Ileum (tissue), 1 donor: ENCODE measurements around a stretch of chr16.

DNA sequence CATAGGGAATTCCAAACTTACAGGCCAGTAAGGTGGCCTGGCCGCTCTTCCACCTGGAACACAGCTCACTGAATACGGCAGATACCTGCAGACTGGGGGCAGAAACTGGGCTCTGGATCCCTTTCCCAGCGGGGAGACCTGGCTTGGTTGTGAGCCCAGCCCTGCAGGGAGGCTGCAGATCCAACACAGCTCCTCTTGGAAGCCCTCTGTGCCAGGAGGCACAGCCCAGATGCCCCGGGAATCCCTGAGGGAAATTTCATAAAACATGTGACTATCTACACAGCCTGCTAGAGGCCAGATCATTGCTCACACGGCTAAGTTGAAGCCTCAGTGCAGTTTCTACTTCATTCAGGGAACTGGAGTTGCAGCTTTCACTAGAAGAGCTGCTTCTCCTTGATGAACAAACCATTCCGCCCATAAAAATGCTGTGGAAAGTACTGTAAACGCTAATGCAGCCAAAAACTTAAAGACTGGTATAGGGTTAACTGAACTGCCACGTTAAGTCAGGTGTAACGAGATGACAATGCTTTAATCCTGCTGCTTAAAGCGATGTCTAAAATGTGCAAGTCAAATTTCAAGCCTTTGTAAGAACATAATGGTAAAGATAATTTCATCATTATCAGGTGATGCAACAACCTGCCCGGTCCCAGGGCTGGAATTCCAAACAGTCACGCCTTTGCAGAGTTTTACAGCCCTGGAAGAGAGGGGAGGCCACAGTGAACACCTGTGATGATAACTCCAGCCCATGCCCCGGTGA, 172.6 kb downstream of the ZFHX3 start:
- PRO-cap: no peak

- PRO-cap: no peak
Measured at GRCh38 chr16:72937128-72937930, 110.6 kb downstream of the ZFHX3 start.

DNA sequence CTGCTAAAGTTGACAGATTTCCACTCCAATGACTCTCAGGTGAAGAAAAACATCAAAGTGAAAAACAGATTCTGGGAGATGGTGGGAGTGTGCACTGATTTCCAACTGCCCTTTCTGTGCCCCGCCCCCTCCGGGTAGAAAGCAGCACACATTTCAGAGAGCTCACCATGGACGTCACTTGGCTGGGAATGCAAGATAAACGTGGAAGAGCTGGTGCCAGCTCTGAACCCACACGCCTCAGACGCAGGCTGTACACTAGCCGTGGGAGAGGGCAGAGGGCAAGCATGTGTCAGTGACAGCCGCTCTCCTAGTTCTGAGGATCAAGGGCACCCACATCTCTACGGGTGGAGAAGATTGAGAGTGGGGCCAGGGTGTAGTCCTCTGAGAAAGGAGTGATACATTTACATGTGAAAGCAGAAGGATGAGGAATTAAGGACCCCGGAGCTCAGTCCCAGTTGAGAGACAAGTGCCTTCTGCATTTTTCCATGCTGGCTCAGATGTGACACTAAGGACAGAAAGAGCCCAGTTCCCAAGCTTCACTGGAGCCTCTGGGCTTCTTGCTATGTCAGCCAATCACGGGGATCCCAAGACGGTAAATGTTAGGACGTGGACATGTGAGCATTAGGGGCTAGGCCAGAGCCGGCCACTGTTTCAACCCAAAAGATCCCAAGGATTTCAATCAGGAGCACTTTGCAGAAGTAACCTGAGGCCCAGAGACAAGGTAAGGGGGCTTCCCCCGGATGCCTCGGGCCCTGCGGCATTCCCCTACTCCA, 101.3 kb downstream of the ZFHX3 start:
- PRO-cap: unidirectional peak, plus-strand start at position 347 of the sequence

GRCh38 chr16:72947224-72947975, 100.5 kb downstream of the ZFHX3 start:
- PRO-cap: no peak

GRCh38 chr16:73037098-73037909, 10.6 kb downstream of the ZFHX3 start:
- PRO-cap: no peak

- PRO-cap: unidirectional peak, minus-strand start at chr16:73050356
Measured at GRCh38 chr16:73050075-73050647, 2.2 kb upstream of the ZFHX3 start.

DNA sequence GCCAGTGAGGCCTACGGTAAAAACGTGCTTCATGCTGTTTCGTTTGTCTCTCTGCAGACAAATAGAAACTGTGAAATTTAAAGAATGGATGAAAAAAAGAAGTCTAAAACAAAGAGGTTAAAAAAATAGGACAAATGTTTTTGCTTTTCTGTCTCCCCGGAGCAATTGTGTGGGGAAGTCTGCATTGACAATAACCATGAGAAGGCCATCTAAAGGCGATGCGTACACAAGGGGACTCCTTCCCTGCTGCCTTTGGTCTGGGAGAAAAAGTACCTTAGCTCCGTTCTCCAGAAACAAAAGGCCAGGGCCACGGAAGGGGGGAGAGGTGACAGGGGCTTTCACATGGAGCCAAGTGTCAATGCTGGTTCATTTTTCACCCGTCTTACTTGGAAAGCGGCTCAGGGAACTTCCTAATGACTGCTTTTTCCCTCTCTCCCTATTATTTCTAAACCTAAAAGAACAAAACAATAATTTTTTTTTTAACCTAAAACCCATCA, 4.7 kb upstream of the ZFHX3 start:
- PRO-cap: no peak

- PRO-cap: no peak
Measured at GRCh38 chr16:73192317-73193069, 144.6 kb upstream of the ZFHX3 start.

DNA sequence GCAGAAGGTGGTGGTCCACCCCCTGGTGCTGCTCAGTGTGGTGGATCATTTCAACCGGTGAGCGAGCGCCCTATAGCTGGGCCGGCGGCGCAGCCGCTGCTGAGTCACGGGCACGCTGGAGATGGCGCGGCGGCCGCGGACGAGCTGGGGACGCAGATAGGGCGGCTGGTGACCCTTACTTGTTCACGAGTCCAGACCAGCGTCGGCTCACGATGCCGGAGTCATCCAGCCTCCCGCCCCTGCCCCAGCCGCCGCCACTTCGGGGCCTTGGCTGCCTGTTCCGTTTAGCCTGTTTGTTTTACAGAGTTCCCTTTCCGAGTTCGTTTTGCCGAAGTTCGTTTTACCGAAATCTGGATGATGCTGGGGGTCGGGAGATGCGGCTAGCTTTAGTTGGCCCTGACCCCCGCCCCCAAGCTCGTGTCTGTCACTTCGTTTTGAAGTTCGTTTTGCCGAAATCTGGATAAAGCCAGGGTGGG, 356 bp downstream of the PSMD7 start:
- PRO-cap: no peak

- PRO-cap: no peak
Measured at GRCh38 chr16:74297408-74297807, 794 bp downstream of the PSMD7 start.

- PRO-cap: no peak
Measured at GRCh38 chr16:74391467-74392108, 15.5 kb downstream of the NPIPB15 start.

- PRO-cap: no peak
Measured at GRCh38 chr16:74398405-74398955, 22.4 kb downstream of the NPIPB15 start.

- PRO-cap: no peak
Measured at GRCh38 chr16:74583973-74584690, 22.8 kb downstream of the GLG1 start.

GRCh38 chr16:74723281-74723891, 22.7 kb upstream of the MLKL start:
- PRO-cap: no peak

DNA sequence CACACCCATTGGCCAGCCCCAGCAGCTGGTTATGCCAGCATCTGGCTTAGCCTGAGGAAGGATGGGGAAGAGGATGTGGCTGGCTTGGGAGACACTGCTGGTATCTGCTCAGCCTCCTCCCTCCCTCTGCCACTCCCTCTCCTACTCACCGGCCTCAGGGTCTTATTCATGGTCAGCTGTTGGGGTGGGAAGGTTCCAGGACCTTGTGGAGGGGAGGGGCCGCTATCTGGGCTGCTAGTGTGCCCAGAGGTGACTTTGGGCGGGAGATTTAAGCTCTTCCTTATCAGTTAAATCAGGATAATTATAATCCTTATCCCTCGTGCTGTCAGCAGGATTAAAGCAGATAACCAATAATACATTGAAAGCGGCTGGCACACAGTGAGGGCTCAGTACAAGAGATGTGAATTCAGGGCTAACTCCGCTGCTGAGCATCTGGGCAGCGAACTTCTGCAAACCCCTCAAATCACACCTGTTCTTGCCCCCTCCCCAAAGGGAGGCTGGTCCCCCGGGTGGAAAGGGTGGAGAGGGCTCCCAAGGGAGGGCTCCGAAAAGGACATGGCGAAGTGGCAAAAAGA, 36.1 kb upstream of the MLKL start:
- PRO-cap: bidirectional peak, plus-strand start at position 358 of the sequence, minus-strand start at position 128 of the sequence

GRCh38 chr16:74773445-74774033, 1.1 kb downstream of the FA2H start:
- PRO-cap: no peak

- PRO-cap: no peak
Measured at GRCh38 chr16:75061903-75062894, 54.4 kb downstream of the LDHD start.

DNA sequence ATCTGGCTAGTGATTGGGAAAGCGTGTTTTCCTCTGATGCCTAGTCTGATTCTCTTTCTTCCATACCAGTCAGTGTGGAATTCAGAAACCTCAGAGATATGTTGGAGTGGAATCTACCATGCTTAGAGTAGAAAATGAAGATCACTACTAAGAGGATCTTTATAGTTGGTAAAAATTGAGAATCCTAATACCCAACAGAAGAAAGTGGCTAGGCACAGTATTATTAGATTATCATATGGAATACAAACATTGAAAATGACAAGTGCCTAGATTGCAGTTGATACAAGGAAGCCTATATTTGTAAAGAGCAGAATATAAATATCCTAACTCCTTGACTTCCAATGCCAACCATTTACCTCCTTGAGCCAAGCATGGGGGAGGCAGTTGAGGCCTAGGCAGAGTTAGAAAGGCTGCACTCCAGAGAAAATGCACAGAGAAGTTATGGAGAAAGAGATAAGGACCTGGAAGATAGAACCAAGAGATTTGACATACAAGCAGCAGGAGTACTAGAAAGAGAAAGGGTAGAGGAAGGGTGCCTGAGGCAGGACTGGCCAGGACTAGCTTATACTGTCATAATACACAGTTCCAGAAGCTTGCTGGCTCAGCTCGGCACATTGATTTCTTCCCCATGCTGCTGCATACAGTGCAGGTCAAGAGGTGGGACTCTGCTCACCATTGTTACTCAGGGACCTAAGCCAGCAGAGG, 33.1 kb downstream of the LDHD start:
- PRO-cap: no peak

DNA sequence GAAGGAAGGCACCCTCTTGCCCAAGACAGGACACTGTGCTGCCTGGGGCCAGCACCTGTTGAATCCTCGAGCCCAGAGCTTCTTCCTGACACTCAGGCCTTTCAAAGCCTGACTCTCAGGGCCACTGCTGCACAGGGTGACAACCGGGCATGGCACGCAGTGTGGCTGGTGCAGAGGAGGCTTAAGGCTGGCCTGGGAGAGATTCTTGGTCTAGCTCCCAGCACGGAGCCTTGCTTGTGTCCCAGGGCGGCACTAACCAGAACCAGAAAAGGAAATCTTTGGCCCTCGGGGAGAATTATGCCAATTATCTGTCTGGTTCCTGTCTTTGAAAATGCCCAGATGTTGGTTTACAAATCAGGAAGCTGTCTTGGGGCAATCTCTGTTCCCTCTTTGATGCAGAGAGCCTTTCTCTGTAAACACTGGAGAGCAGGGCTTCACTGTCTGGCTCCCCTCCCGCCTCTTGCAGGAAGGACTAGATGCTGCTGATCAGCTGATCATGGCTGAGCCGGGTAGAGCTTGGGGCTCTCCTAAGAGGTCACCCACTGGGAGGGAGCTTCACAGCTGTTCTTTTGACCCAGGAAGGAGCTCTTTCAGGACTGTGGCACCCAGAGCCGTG, 11.0 kb downstream of the LDHD start:
- PRO-cap: no peak

DNA sequence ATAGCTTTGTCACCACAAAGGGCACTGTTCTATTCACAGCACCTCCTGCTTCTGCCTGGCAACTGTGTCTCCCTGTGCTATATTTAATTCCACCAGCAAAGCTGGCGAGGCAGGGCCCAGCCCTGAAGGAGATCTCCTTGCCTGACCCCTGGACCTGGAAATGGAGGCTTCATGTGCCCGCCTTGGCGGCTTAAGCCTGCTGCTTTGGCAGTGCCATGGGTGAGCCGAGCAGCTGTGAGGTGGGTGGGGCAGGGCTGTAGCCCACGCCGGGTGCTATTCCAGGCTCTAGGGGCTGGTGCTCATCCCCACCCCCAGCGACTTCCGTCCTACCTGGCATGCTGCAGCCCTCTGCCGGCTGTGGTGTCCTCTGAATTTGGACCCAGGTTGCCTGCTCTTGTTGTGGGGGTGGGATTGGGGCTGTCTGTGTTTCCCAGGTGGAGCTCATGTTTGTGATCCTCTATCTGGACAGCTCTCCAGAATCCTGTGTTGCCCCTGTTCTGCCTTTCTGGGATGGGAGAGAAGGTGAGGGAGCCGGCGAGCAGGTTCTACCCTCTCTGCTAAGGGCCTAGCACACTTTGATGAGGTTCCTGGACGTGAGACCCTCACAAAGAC, 6.6 kb downstream of the LDHD start:
- PRO-cap: no peak